Ovary (tissue), 7 donors: Measurements from ENCODE around the genes TMEM120B and HPD.

DNA sequence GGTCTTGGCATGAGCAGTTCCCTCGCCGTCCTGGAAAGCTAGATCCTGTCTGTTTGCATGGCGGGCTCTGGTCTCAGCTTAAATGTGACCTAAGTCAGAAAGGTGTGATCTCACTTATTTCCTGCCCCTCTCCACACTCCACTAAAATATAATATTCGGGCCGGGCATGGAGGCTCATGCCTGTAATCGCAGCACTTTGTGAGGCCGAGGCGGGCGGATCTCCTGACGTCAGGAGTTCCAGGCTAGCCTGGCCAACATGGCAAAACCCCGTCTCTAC is 44.2 kb upstream of the KDM2B start:
- PRO-cap, 7 experiments: no peak in any of the 7 experiments
- RAMPAGE, long total RNA, 2 experiments: no peak in any of the 2 experiments

DNA sequence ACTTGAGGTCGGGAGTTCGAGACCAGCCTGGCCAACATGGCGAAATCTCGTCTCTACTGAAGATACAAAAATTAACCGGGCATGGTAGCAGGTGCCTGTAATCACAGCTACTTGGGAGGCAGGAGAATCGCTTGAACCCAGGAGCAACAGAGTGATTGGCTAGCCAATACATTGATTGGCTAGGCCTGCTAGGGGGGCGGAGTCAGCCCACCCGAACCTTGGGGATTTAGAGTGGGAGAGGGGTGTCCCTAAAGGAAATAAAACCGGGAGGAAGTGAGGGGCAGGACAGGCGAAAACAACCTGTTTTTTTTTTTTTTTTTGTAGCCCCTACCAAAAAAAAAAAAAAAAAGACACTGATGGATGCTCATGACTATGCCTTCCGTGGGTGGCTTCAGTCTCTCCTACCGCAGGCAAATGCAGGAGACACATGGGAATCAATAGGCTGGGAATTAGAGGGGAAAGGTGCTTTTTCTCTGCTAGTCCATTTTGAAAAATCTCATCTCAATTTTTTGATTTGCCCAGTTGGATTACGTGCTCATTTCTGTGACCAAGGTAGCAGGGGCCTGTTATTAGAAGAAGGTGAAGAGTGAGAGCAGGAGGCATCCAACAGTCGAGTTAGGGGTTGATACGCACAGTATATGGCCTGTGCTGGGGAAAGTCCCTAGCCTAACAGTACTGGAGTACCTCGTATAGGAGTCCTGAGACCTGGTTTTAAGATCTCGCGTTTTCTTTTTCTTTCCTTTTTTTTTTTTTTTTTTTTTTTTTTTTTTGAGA is 4.7 kb downstream of the MORN3 start:
- PRO-cap, 7 experiments: no peak in any of the 7 experiments
- RAMPAGE, long total RNA, 2 experiments: no peak in any of the 2 experiments

DNA sequence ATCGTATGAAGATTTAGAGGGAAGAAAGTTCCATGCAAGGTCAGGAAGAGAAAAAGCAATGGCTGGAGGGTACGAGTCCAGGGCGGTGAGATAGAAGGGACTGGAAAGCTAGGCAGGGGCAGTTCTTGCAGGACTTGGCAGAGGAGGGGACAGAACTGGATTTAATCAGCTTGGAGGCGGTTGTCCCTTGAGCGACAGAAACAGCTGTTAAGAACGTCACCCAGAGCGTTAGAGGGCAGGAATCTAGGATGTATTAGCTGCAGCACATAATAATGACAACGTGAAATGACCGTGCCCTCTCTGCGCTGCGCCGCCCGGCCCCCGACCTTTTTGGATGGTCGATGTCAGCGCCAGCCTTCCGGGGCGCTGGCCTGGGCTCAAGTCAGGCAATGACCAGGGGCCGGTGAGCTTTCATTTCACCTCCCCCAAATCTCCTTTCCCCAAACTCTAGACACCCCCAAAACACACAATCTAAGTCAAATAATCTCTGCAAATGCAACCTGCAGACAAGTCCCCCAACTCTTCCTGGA is 450 bp upstream of the TMEM120B start:
- PRO-cap, 7 experiments: no peak in any of the 7 experiments
- RAMPAGE, long total RNA, 2 experiments: no peak in any of the 2 experiments

- PRO-cap, 7 experiments: peak in 7 of 7 experiments; most common plus-strand start chr12:121712797 (in 5); most common minus-strand start chr12:121712665 (in 7)
- RAMPAGE, long total RNA, 2 experiments: start-site peak on the minus strand in 1 of 2 experiments, at chr12:121712661-121712682 at its widest, 13 reads per replicate
These were observed at the start of gene TMEM120B for GRCh38 chr12:121712567-121713029. TSS of gene TMEM120B (plus strand) at chr12:121712752.

DNA sequence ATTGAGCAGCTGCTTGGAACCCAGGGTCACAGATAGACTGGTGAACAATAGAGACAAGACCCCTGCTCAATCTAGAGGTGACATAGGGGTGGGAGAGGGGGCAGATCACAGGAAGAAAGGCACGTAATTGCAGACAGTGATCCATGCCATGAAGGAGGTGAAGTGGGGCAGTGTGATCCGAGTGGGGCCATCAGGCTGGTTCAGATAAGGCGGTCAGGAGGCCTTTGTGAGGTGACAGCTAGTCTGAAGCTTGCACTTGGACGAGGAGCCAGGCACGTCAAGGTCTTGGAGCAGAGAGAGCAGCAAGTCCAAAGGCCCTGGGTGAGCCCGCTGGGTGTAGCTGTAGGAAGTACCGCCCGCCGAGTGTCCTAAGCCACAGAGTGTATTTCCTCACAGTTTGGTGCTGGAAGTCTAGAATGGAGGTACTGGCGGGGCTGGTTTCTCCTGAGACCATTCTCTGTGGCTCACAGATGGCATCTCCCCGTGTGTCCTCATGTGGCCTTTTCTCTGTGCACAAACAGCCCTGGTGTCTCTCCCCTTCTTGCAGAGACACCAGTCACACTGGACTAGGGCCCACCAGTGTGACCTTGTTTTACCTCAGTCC is 23.6 kb downstream of the RHOF start:
- PRO-cap, 7 experiments: no peak in any of the 7 experiments
- RAMPAGE, long total RNA, 2 experiments: no peak in any of the 2 experiments

GRCh38 chr12:121787713-121788152 is 5.8 kb downstream of the RHOF start:
- PRO-cap, 7 experiments: no peak in any of the 7 experiments
- RAMPAGE, long total RNA, 2 experiments: no peak in any of the 2 experiments

GRCh38 chr12:121788233-121788958 is 5.1 kb downstream of the RHOF start:
- PRO-cap, 7 experiments: no peak in any of the 7 experiments
- RAMPAGE, long total RNA, 2 experiments: no peak in any of the 2 experiments

DNA sequence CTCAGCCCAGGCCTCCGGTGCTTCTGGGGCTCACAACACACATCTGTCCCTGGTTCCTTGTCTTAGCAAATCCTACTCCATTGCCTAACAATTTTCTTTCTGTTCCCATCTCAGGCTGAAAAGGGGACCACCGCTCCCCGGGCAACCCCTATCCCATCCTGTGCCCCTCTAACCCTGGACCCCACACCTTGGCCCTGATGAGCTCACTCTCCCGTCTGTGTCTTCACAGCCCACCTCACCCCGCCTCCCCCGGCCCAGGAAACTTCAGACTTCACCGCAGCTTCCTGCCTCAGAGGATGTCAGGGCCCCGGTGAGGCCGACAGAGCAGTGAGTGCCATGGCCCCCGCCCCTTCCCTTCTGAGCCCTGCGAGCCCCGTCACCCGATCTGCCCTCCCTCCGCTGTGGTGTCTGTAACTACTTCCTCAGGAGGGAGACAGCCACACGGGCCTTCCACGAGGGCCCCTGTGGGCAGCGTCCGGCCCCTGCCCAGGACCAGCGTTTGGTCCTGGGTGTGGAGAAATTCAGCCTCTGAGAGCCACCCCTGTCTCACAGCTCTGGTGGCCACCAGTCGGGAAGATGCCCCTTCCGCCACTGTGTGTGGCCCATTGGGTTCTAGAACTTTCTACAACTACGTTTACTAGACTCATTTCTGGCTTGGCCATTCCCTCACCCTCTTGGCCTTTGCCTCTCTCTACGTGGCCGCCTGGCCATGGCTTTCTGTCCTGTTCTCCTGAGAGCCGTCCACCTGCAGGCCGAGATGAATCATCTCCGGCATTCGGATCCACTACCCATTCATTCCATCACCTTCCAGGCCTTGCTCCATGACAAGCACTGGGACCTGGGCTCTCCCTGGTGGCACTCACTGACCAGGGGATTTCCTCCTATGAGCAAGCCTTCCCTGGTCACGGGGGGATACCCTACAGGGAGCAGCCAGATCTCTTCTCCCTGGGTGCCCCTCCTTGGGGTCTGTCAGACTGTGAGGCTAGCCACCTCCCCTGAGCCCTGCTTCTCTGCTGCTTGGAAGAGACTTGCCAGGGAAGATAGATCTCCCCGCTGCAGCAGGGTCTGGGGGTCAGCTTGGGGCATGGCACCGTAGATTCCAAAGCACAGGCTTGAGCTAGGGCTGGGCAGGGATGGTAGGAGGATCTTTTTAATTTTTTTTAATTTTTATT is 3.4 kb downstream of the RHOF start:
- PRO-cap, 7 experiments: peak in 1 of 7 experiments; most common plus-strand start position 440 of the sequence (in 1); most common minus-strand start position 359 of the sequence (in 1)
- RAMPAGE, long total RNA, 2 experiments: no peak in any of the 2 experiments

- PRO-cap, 7 experiments: no peak in any of the 7 experiments
- RAMPAGE, long total RNA, 2 experiments: no peak in any of the 2 experiments
These were observed 1.1 kb upstream of the RHOF start for GRCh38 chr12:121794595-121794908.

DNA sequence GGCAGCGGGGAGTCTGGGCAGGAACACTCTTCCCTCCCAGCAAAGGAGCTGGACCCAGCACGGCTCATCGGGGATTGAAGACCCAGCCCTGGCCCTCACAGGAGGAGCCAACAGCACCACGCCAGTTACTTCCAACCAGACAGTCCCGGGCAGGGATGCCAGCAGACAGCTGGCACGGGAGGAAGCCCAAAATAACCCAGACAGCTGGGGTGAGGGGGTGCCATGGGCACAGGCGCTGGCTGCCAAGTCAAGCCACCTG is 4.3 kb upstream of the RHOF start:
- PRO-cap, 7 experiments: peak in 1 of 7 experiments; most common minus-strand start position 76 of the sequence (in 1)
- RAMPAGE, long total RNA, 2 experiments: no peak in any of the 2 experiments

DNA sequence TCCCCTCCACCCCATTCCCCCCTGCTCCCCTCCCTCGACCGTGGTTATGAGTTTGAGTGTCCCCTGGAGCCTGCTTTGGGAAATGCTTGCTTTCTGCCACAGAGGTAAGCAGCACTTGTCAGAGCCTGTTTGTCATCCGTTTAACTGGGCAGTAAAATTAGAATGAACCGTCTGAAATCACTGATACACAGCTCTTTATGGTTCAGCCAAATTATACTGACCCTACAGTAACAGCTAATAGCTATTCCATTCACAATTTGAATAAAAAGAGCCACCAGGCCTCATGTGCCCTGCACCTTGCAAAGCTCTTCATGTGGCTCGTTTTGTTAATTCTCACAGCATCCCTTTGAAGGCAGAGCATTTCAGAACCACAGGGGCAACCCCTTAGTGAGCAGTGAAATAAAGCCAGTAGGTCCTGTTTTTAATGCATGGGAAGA is 12.5 kb downstream of the SETD1B start:
- PRO-cap, 7 experiments: no peak in any of the 7 experiments
- RAMPAGE, long total RNA, 2 experiments: no peak in any of the 2 experiments

GRCh38 chr12:121819267-121819883 is 15.6 kb downstream of the SETD1B start:
- PRO-cap, 7 experiments: no peak in any of the 7 experiments
- RAMPAGE, long total RNA, 2 experiments: no peak in any of the 2 experiments

GRCh38 chr12:121858763-121859834 is at the start of gene HPD:
TSS of gene HPD (minus strand) at chr12:121858859.
- PRO-cap, 7 experiments: peak in 7 of 7 experiments; most common plus-strand start chr12:121859145 (in 7); most common minus-strand start chr12:121859004 (in 6)
- RAMPAGE, long total RNA, 2 experiments: no peak in any of the 2 experiments

DNA sequence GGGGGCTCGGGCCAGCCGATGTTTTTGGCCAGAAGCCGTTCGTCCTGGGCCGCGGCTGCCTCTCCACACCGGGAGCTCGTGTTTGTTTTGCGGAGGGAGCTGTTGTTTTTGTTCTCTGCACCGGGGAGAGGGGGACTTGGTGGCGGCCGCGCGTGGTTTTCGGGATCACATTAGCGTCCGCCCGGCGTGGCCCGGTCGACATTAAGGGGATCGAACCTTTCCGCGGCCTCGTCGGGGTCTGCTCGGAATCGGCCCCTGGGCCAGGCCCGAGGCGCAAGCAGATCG is 1.2 kb downstream of the BCL7A start:
- PRO-cap, 7 experiments: peak in 3 of 7 experiments; most common plus-strand start position 31 of the sequence (in 1); most common minus-strand start position 84 of the sequence (in 2)
- RAMPAGE, long total RNA, 2 experiments: no peak in any of the 2 experiments

- PRO-cap, 7 experiments: peak in 7 of 7 experiments; most common plus-strand start chr12:122023661 (in 3); most common minus-strand start chr12:122023486 (in 7)
- RAMPAGE, long total RNA, 2 experiments: no peak in any of the 2 experiments
These were observed 1.8 kb downstream of the BCL7A start for GRCh38 chr12:122023192-122024104.

GRCh38 chr12:122030011-122030860 is 8.6 kb downstream of the BCL7A start:
- PRO-cap, 7 experiments: no peak in any of the 7 experiments
- RAMPAGE, long total RNA, 2 experiments: start-site peak on the plus strand in 1 of 2 experiments, at chr12:122030252-122030353 at its widest, 19 reads per replicate

DNA sequence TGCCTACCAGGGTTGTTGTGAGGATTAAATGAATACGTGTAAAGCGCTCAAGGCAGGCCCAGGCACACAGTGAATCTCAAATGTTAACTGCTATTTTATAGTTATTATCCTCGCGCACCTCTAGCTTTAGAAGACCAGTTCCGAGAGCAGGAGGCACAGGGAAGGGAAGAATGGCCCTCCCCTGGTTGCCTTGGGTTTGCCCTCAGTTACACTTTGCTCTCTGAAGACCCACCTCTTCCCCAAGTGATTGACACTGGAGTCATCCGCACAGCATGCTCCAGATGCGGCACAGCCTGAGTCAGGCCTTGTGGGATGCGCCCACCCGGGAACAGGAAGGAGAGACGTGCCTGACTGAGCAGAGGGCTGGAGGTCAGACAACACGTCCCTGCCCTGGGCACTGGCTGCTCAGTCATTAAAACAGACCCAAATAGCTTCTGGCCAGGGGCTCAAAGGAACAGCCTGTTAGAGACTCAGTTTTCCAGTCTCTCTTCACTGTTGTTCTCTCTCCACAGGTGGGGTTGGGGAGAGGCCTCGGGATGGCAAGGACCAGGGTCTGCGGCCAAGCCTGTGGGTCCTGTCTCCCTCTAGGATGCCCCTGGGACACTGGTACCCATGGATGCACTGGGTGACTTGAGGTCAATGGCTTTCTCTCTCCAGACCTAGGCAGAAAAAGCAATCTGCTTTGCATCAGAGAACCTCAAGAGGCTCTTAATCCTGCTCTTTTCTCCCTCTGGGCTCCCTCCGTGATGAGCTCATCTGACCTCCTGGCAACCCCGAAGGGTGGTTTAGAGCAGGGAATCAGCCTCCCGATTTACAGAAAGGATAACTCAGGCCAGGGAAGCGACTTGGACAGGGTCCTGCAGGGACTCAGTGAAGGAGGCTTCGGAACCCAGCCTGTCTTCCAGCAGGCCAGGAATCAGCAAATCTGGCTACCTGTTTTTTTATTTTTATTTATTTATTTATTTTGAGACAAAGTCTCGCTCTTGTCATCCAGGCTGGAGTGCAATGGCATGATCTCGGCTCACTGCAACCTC is 13.5 kb upstream of the MLXIP start:
- PRO-cap, 7 experiments: peak in 5 of 7 experiments; most common plus-strand start position 339 of the sequence (in 2); most common minus-strand start position 198 of the sequence (in 4)
- RAMPAGE, long total RNA, 2 experiments: no peak in any of the 2 experiments

- PRO-cap, 7 experiments: peak in 1 of 7 experiments; most common minus-strand start chr12:122088275 (in 1)
- RAMPAGE, long total RNA, 2 experiments: no peak in any of the 2 experiments
These were observed 9.4 kb downstream of the MLXIP start for GRCh38 chr12:122087599-122088669.

DNA sequence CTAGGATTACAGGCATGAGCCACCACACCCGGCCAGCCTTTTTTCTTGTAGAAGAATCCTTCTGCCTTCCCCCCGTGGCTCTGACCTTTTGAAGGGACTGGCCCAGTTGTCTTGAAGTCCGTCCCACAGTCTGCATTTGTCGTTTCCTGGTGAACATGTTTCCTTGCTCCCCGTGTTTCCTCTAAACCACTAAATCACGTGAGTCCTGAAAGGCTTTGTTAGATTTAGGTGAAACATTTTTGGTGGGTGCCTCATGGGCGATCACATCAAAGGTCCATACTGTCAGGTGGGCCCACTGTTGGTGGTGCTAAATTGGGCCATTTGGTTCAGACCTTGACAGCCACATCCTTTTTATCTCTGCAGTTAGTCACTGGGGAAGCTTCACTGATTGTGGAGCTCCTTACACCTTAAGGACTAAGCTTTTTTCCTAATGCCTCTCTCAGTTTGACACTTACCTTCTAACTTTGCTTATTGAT is 26.3 kb downstream of the MLXIP start:
- PRO-cap, 7 experiments: no peak in any of the 7 experiments
- RAMPAGE, long total RNA, 2 experiments: no peak in any of the 2 experiments

DNA sequence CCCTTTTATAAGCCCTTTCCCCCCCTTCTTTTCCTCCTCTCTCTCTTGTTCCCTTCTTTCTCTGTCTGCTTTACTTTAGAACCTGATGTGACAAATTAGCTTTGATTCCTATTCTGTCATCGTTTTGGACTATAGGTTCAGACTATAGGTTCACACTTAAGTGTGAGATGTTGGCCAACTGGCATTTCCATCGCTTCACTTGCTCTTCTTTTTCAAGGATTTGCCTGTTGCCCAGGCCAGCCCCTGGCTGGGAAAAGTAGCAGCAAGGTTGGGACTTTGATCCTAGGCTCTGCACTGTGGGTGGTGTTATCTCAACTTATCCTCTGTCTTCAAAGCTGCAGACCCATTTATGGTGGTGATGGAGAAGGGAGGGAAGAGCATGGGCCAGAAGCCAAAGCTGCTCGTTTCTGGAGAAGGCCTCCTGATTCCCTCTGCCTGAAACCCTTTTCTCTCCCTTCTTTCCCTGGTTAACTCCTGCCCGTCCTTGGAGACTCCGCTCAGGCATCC is 27.3 kb downstream of the MLXIP start:
- PRO-cap, 7 experiments: no peak in any of the 7 experiments
- RAMPAGE, long total RNA, 2 experiments: no peak in any of the 2 experiments